ENCODE measurements around a stretch of chr2.

DNA sequence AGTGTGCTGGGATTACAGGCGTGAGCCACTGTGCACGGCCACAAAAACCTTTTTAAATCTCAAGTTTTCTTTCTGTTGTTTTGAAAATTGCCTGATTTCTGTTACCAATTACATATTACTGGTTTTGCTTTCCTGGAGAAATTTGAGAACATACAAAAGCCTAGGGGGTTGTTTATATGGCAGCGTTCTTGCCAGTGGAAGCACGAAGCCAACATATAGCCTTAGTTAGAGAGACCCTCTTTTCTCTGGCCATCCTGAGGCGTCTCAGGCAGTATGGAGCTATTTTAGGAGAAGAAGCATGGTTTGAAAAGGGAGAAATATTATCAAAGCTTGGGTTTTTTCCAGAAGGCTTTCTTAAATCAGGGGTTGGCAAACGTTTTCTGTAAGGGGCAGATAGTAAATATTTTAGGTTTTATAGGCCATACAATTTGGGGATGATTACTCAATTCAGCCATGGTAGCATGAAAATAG lies 29.9 kb downstream of the UGP2 start:
- RRBS = no CpG with 5 or more reads among the region's 6 CpGs

GRCh38 chr2:63887991-63888310 lies 46.3 kb downstream of the UGP2 start:
- RRBS = no CpG with 5 or more reads among the region's 3 CpGs

DNA sequence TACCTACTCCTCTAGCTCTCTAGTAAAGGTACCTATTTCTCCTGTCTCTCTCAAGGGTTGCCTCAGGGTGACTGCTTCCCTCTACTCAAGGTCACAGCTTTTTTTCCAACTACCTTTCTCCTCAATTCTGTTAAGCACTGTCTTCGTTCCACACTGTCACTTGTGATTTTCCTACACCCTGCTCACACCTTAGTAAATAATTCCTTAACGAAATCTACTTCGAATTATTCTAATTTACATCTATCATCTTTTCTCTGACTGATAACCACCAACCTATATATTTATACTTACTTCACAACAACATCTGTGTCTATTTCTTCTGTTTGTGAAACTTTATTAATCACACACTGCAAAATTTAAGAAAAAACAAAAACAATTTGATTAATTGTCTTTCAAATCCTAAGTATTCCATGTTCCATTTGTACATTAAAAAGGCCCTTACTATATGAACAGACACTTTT lies 74.9 kb downstream of the VPS54 start:
- RRBS = no CpG with 5 or more reads among the region's 3 CpGs

GRCh38 chr2:64014591-64015118 lies 4.6 kb downstream of the VPS54 start:
- RRBS = no CpG with 5 or more reads among the region's 2 CpGs

DNA sequence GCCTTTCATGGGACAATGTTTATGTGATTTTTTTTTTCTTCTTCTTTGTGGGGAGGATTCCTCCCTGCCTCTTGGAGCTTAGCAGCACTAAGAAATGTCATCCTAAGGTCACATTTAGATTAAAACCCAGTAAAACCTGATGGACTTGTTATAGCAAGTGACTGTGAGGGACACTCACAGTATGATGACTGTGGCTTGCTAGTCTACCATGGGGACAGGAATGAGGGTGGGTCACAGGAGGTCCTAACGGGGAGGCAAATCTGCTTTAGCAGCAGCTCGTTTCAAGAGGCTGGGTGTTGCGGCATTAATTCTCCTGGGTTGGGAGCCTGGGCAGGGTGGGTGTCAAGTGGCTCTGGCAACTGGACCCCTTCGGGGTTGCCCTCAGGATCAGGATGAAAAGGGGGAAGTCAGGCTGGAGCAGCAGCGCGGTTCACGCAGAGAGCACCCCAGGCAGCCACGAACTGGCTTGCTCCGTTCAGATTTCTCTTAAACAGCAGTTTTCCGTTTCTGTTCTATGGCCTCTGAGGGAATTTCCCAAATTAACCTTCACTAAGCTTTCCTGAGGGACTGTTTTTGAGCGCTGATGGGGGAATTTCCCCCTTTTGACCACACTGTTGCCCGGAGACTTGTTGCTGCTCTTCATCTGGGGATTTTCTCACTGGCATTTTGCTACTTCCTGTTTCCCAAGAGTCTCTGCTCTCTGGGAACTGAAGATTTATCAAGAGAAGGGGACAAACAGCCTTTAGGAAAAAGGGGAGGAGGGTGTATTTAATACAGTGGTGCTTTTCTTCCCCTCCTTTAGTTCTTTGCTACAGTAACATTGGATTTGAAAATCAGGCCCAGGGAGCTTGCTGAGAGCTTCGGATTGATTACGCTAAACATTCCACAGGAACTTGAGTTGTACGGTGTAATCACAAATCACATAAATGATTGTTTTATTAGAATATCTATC lies 59.9 kb upstream of the PELI1 start:
- RRBS = no CpG with 5 or more reads among the region's 15 CpGs

DNA sequence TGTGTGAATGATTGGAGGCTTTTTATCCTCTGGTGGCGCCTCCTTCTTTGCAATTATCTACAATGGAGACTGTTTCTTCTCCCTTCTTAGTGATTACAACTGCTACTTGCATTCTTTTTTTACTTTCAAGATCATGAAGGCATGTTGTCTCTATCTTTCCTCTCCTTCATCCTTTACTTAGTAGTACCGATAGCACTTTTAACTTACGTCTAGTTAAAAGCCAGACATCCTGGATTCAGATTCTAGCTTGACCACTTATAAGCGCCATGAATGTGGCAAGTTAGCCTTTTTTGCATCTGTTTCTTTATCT lies 84.4 kb upstream of the PELI1 start:
- RRBS = no CpG with 5 or more reads among the region's 4 CpGs

DNA sequence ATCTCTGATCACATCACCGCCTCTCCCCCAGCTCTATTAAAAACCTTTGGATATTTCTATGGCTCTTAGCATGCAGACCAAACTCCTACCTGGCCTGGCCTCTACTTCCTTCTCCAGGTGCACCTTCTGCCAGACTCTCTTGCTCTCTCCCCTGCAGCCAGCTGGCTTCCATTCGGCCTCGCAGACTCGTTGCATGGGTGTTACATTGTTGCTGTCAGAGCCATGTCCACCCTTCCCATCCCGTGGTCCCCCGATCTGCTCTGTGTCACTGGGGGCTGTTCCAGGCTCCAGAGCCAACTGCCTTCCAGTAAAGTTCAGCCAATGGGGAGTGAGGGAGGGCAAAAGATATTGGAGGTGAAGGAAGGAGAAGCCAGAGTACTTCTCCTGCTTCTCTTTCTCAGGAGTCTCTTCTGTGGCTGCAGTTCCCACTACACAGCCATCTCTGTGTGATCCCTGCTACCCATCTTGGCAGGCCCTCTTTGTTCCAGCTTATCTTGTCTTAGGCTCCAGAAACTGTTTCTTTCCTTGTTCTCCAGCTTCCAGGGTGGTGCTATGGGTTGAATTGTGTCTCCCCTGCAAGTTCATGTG lies 112.4 kb upstream of the LGALSL start:
- RRBS = no CpG with 5 or more reads among the region's 6 CpGs

DNA sequence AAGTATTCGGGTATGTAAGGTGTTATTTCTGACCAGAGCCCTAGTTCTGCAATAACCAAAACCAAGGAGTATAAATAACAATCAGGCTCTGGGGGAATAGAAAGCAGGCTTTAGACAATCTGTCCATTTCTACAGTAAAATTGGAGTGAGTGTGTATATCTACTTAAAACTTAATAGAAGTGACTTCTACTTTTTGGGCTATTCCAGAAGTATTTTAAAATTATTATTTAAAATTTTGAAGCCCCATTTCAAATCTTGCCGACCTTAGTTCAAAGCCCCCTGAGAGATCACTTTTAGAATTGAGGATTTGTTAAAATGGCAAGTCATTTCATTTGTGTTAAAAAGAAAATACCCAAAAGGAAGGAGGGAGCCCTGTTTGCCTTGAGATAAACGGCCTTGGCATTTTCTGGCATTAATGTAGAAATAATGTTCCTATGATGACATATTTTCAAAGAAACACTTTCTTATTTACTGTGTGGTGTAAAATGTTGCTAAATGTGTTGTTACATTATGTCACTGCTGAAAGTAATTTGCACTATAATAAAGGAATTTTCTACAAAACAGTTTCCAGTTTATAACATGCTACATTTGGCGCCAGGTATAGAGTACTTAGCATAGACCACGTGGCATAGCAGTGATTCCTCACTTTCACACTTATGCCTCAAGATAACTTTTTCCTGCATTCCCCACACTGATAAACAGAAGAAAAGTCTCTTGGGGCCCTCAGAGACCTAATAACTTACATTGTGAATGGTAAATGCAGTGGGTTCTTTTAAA lies 7.0 kb downstream of the LGALSL start:
- RRBS = no CpG with 5 or more reads among the region's 5 CpGs

GRCh38 chr2:64767639-64768990 lies 114.4 kb upstream of the SERTAD2 start:
- RRBS = 4% methylated on average over 20 of the region's 72 CpGs

DNA sequence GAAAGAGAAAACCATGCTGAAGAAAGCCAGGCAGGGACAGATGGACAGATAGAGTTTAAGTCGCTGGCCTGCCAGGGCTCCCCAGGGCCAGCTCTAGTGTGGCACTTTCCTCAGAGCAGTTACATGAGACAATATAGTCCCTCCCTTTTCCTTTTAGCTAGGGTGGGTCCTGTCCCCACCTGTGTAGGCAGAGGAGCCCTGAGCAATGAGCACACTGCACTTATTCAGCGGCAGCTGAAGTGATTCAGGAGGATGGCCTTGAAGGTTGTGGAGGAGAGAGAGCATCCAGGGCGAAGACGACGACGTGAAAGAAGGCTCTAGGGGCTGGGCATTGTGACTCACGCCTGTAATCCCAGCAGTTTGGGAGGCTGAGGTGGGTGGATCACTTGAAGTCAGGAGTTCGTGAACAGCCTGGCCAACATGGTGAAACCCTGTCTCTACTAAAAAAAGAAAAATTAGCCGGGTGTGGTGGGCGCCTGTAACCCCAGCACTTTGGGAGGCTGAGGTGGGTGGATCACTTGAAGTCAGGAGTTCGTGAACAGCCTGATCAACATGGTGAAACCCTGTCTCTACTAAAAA lies 151.9 kb upstream of the SLC1A4 start:
- RRBS = no CpG with 5 or more reads among the region's 11 CpGs

DNA sequence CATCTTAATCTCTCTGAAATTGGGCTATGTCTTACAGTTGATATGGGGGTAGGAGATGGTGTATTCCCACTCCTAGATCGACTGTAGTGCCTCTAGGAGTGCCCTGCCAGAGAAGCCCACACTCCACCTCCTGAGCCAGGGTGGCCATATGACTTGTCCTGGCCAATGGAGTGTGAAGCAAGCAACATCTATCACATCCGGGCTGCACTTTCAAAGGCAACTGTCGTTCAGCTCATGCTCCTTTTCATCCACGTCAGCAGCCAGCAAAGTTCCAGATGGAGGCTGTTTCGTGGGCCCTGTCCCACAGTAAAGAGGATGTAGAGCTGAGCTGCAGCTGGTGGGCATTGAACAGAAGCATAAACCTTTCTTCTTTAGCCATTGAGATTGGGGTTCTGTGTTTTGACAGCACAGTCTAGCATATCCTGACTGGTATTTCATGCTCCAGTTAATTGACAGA lies 149.3 kb upstream of the SLC1A4 start:
- RRBS = no CpG with 5 or more reads among the region's 5 CpGs

DNA sequence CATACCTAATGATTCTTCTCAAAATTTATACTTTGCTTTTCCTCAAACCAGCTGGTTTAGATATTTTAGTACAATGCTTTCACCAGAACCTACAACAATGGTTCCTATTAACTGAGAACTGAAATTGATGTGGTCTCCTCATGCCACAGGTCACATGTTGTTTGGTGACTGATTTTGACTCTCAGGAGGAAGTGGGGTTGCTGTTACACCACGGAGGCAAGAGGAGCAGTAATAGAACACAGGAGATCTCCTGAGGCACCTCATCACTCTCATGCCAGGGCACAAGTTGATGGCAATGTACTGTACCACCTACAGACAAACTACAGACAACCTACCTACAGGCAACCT lies 3.0 kb upstream of the CEP68 start:
- RRBS = no CpG with 5 or more reads among the region's 1 CpG

DNA sequence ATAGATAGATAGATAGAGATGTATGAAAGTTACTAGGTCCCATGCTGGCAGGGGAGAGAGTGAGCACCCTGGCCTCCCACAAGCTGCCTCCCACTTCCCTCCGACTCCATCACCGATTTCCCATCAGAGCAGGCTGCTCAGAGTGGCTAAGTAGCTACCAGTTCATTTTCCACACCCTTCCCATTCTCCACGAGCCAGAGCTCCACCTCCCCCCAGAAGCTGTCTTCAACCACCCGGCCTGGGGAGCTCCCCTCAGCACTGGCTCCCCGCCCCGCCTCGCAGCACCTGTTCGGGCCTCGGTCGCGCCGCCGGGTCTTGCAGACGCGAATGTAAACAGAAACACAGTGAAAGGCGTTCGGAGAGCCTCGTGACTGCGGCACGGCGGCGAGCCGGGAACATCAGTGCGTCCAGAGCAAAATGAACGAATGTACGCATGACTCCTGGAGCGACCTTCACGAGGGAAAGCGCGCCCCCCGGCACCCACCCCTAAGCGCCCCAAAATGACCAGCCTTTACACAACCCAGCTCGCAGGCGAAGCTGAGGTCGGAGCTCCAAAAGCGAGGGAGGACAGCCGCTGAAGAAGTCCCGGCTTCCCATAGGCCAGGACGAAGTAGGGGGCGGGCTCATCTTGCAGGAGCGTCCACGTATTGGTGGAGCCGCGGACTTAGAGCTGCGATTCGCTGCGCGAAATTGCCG lies 438 bp upstream of the CEP68 start:
- RRBS = 2% methylated on average over 29 of the region's 49 CpGs

- RRBS = no CpG with 5 or more reads among the region's 4 CpGs
Observed at GRCh38 chr2:65057401-65057898, 1.2 kb downstream of the CEP68 start.

GRCh38 chr2:65072186-65073000 lies 16.2 kb downstream of the CEP68 start:
- RRBS = no CpG with 5 or more reads among the region's 21 CpGs

- RRBS = no CpG with 5 or more reads among the region's 2 CpGs
Observed at GRCh38 chr2:65276201-65276615, 48.6 kb downstream of the ACTR2 start.

DNA sequence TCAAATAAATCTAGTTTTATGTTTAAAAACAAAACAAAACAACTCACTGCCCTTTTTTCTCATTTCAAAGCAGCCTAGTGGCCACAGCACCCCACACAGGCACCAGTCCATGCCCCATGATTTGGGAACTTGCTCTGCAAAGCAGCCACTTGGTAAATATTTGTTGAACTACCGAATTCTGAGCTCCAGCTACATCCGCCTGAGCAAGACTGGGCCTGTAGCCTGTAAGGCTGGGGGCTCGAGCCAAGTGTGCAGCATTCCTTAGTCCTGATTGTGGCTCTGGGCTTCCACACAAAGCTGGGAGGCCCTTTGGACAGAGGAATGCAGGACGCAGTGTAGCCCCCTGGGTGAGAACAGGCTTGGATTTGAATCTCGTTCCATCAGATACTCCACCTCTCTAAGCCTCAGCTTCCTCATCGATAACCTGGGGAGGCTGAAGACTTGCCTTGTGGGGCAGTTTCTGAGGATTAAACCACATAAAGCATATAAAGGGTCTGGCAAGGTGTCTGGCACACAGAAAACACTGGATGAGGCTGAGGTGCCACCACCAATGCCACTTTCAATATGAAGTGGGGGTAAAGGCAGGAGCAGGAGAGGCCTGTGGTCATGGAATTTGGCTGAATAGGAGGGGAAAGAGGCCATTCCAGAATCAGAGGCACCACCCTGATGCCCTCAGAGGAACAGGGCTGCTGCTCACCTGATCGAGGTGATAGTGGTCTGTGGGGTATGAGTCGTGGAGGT lies 88.6 kb downstream of the ACTR2 start:
- RRBS = no CpG with 5 or more reads among the region's 8 CpGs

DNA sequence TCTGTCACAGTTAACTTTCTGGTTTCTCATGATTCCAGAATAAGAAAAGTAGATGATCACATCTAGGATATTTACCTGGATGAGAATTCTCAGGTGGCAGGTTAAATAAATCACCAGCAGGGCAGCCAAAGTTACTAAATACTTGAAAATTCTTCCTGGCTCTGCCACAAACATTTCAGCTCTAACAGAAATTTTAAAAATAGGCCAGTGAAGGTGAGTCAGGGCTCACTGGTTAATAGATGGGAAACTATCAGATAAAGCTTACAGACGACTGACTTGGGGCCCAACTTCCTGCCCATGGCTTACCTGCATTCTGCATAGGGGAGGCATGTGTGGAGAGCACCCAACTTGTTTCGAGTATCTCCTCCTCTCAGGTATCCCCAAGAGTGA lies 57.9 kb downstream of the SPRED2 start:
- RRBS = no CpG with 5 or more reads among the region's 2 CpGs

DNA sequence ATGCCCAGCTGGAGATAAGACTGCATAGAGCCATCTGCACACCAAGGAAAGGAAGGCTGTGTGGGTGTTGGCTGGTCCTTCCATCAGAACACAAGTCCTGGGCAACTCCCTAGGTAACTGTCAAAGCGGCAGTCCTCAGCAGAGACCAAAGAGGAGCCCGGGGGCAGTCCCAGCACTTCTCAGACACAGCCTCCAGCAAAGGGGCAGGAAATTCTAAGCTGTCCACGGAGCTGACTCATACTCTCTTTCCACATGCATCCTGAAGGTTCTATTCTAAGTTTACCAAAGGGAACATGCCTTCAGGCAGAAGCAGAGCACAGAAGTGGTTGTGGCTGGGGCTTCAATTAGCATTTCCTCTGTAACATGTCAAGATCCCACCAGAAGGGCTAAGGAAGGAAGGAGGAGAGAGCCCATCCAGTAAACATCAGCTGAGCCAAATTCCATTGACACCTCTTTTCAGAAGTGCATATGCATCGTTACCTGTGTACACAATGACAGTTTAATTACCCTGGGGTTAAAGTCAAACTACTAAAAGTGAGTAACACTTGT lies 54.7 kb downstream of the SPRED2 start:
- RRBS = no CpG with 5 or more reads among the region's 4 CpGs

Measured in GM19240 (cell line).